ENCODE measurements around the gene HTR4.

- PRO-cap = no peak
- RAMPAGE, long total RNA = no peak
These were observed 33.1 kb downstream of the FBXO38 start for GRCh38 chr5:148416805-148417384.

- PRO-cap = unidirectional peak, minus-strand start at chr5:148654527
- RAMPAGE, long total RNA = no peak
These were observed at the start of gene HTR4 for GRCh38 chr5:148654448-148654976. TSS of gene HTR4 (minus strand) at chr5:148654527.

DNA sequence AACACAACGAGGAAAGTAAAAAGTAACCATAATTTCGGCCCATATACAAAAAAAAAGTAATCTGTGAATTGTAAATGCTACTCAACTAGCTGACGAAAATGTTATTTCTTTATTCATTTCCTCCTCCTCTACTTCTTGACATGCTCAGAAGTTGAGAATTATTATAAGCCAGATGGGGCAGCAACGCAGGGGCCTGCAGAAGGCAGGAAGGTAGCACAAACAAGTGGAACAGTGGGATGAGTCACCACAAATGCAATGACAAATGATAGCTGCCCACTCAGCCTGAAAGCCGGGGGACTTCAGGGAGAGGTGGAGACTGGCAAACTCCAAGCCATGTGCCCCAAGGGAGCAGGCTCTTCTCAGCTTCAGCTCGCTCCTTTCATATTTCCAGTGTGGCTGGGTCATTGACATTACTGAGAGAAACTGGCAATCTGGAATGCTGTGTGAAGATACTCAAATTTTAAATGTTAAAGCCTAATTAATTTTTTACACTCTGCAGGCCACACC is 21.1 kb upstream of the ADRB2 start:
- PRO-cap = no peak
- RAMPAGE, long total RNA = no peak

DNA sequence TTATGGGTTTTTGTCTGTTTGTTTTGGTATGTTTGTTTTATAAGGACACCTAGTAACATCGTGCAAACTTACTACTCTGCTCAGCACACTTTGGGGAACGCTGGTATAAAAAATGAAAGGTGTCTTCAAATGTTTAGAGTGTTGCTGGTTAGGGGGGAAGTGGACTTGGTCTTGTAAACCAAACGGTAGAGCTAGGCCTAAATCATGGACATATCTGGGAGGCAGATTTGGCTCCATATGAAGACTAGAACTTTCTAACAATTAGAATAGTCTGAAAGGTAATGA is 15.3 kb downstream of the ADRB2 start:
- PRO-cap = no peak
- RAMPAGE, long total RNA = no peak

- PRO-cap = no peak
- RAMPAGE, long total RNA = no peak
These were observed 87.5 kb downstream of the ADRB2 start for GRCh38 chr5:148913826-148914492.

DNA sequence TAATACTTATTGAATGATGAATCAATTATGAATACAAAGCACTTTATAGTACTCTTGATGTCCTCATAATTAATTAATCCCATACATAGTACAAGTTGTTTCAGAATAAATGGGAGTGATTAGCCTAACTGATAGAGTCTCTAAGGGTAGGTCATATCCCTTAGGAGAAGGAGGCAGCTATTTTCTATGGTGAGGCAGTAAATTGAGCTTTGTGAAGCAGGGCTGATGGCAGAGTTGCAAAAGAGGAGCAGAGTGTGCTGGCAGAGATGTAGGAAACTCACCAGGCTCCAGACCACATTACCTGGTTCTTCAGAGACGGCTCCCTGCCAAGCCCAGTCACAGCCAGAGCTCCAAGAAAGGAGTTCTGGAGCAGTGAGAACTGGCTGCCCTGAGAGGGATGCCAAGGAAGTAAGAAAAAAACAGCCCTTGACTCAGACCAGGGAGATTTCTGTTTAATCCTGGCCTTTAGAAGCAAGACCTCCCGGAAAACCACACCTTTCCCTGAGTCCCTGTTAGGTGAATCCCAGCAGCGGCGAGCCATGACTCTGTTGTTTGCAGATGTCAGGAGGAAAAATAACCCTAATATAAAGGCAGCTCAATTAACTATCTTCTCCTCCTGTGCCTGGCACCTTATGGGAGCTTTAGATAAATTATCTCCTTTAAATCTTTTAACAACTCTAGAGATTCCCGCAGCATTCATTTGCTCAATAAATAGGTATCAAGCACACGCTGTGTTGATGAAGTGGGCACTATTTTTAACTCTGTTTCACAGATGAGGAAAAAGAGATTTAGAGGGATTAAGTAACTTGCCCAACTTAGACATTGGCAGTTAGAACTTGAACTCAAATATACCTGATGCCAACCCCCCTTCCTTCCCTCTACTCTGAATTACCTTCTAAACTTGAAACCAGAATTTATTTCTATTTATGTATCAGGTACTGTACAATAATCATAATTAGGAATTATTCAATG is 112.7 kb downstream of the SH3TC2 start:
- PRO-cap = no peak
- RAMPAGE, long total RNA = no peak

GRCh38 chr5:149138113-149138684 is 3.1 kb upstream of the ABLIM3 start:
- PRO-cap = no peak
- RAMPAGE, long total RNA = no peak

GRCh38 chr5:149141998-149142707 is 860 bp downstream of the ABLIM3 start:
- PRO-cap = no peak
- RAMPAGE, long total RNA = no peak

DNA sequence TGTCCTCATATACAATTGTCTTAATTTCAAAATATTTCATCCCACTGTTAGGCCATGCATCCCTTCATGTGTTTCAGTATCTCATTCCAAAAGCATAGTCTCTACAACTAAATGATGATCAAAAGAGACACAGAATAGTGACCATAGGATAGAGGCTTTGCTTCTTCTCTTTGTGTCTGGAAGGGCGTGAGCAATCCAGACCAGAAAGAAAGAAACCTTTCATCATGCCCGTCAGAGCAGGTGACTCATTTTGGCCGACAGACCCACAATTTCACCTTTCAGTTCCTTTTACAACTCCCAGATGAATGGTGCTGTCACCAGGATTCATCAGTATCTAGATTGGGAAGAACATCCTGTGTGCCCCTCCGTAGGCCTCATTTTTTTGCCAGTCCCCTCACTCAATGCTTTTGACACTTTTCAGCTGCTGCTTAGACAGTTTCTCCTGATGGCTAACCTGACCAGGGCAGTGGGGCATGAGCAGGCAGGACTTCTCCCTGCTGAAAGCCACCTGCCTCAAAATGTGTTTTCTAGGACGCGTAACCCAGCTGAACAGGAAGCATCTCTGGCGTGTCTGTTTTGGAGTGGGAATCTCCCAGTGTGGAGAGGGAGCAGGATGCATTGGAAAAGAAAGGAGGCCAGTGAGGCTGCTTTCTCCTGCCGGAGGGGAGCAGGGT is 21.2 kb downstream of the ABLIM3 start:
- PRO-cap = no peak
- RAMPAGE, long total RNA = no peak

- PRO-cap = no peak
- RAMPAGE, long total RNA = no peak
These were observed 54.3 kb upstream of the AFAP1L1 start for GRCh38 chr5:149217317-149217805.

DNA sequence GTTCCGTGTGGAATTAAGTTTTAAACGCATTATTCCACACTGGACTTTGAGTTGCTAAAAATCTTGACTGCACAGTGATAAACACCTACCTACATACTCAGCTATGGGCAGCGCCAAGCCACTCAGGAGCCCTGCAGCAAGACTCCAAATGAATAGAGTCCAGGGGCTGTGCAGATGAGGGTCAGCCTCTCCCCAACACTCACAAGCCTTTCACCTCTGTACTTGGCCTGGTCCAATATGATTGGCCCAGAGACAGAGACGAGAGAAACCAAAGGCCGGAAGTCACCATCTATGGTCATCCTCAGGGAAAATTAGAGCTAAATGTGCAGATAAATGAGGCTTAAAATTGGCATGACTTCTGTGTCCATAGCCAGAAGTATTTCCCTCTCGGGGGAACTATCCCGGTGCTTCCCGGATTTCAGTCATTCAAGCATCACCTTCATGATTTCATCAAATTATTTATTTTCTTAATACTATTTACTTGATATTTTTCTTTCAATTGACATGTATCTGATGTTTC is 8.6 kb upstream of the AFAP1L1 start:
- PRO-cap = no peak
- RAMPAGE, long total RNA = no peak

DNA sequence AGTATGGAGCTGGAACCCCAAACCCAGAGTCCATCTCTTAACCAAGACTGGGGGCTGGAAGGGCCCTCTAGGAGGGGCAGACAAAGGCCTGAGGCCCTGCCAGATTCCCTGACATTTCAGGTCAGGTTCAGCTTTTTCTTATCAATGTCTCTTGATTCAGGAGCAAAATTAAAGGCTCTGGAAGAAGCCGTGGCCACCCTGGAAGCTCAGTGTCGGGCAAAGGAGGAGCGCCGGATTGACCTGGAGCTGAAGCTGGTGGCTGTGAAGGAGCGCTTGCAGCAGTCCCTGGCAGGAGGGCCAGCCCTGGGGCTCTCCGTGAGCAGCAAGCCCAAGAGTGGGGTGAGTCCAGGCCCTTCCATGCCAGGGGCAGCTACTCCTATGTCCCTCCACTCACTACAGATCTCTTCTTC is 12.8 kb upstream of the GRPEL2 start:
- PRO-cap = no peak
- RAMPAGE, long total RNA = no peak

DNA sequence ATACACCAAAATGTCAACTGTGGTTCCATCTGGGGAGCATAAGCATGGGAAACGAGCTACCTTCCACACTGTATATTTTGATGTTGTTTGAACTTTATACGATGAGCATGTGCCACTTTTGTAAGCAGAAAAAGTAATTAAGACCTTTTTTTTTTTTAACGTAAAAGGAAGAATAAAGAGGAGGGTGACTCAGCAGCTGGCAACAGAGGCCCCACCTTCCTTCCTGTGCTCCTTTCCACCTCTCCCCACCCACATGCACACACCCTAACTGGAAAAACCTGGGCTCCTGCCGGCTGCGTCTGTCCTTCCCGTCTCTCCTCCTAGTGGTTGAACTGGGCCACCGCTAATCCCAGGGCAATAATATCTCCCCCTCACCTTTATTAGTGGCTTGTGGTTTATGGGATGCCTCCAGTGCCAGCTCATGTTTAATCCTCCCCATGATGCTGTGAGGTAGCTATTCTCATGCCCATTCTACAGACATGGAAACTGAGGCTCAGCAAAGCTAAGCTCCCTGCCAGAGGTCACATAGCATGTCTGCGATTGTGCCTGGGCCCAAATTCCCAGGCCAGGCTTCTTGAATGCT is 60.8 kb upstream of the IL17B start:
- PRO-cap = no peak
- RAMPAGE, long total RNA = no peak

DNA sequence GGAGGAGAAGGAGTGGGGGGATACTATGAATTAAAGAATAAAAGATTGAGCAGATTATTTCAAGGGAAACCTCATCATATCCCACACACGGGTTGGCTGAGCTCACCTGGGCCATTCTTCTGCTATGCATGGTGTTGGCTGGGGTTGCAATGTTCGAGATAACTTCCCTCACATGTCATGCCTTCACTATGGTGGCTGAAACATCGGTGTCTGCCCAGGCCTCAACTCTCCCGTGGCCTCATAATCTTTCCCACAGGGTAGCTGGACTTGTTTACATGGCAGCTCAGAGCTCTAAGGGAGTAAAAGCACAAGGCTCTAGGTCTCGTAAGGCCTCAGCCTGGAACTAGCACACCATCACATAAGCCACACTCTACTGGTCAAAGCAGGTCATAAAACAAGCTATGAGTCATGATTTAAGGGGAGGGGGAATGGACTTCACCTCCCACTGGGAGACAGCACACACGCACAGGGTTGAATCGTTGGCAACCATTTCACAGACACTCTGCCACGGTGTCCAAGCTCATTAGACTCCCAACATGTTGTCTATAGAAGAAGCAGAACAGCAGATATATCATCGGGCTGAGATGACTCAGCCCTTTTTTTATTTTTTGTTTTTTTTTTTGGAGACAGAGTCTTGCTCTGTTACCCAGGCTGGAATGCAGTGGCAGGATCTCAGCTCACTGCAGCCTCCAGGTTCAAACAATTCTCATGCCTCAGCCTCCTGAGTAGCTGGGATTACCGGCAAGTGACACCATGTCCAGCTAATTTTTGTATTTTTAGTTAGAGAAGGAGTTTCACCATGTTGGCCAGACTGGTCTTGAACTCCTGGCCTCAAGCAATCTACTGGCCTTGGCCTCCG is 66.8 kb upstream of the IL17B start:
- PRO-cap = bidirectional peak, plus-strand start at position 490 of the sequence, minus-strand start at position 345 of the sequence
- RAMPAGE, long total RNA = no peak

DNA sequence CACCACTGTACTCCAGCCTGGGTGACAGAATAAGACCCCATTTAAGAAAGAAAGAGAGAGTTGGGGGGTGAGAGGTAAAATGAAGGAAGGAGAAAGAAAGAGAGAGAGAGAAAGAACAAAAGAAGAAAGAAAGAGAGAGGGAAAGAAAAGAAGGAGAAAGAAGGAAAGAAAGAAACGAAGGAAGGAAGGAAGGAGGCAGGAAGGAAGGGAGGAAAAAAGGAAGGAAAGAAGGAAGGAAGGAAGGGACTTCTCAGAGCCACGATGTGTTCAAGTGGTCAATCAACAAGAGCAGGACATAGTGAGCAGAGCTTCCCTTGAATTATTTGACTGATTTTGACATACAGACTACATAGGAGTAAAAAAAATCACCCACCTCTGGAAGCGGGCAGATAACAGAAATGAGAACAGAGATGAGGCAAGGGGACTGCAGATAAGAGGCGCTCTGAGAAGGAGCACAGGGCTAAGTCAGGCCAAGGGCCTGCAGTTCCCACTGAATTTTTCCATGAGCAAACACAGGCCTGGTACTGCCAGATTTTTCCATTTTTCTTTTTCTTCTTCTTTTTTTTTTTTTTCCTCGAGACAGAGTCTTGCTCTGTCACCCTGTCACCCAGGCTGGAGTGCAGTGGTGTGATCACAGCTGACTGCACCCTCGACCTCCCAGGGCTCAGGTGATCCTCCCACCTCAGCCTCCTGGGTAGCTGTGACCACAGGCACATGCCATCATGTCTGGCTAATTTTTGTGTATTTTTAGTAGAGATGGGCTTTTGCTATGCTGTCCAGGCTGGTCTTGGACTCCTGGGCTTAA is 77.7 kb upstream of the IL17B start:
- PRO-cap = no peak
- RAMPAGE, long total RNA = no peak

GRCh38 chr5:149464566-149465410 is 85.7 kb upstream of the IL17B start:
- PRO-cap = no peak
- RAMPAGE, long total RNA = no peak

- PRO-cap = no peak
- RAMPAGE, long total RNA = no peak
These were observed 69.4 kb downstream of the CSNK1A1 start for GRCh38 chr5:149481810-149482206.

GRCh38 chr5:149486766-149487898 is 64.1 kb downstream of the CSNK1A1 start:
- PRO-cap = no peak
- RAMPAGE, long total RNA = no peak

GRCh38 chr5:149488567-149489726 is 62.3 kb downstream of the CSNK1A1 start:
- PRO-cap = unidirectional peak, minus-strand start at chr5:149488689; unidirectional peak, minus-strand start at chr5:149489086
- RAMPAGE, long total RNA = no peak

- PRO-cap = no peak
- RAMPAGE, long total RNA = no peak
These were observed 57.4 kb downstream of the CSNK1A1 start for GRCh38 chr5:149493839-149494287.

Data from GM23338 (cell line).